Cardiac ventricle fibroblast (primary cell): ENCODE measurements around the genes PHYHIPL and CCDC6.

DNA sequence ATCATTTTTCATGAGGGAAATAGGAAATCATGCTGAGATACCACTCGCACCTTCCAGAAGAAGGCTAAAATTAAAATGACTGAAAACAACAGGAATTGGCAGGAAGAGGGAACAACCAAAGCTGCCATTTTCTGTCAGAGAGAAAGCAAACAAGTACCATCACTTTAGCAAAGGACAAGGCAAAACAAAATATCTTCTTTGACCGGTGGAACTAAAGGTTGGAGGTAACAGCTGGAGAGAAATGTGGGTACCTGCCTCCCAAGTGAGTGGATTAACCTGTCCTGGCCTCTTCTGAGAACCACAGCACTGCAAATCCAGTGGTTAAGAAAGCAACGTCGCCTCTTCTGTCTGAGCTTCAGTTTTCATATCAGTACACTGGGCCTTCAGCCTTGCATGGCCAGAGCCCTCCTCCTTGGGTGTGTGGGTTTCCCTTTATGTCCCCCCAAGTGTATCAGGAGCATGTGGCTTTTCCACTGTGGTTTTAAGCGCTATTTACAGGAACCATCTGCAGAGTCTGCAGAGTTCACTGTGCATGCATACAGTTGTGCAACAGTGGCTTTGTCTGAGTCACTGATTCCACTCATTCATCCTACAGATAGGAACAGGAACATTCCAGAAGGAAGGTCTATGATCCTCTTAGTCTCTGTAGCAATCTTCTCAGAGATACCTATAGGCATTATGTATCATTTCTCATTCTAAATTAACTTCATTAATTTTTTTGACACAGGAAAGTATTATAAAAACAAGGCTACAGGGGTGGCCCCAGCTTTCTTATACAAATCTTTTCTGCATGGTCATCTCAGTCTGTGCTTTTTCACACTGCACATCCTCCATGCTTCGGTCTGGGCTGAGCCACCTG, 17.3 kb downstream of the MBL2 start:
- RAMPAGE, long total RNA, result no peak

GRCh38 chr10:52763163-52763692, 9.4 kb downstream of the MBL2 start:
- RAMPAGE, long total RNA, result no peak

- RAMPAGE, long total RNA, result no peak
Observed at GRCh38 chr10:55627862-55629034, 732.8 kb downstream of the ZWINT start.

GRCh38 chr10:57992494-57993290, 275.0 kb downstream of the IPMK start:
- RAMPAGE, long total RNA, result no peak

DNA sequence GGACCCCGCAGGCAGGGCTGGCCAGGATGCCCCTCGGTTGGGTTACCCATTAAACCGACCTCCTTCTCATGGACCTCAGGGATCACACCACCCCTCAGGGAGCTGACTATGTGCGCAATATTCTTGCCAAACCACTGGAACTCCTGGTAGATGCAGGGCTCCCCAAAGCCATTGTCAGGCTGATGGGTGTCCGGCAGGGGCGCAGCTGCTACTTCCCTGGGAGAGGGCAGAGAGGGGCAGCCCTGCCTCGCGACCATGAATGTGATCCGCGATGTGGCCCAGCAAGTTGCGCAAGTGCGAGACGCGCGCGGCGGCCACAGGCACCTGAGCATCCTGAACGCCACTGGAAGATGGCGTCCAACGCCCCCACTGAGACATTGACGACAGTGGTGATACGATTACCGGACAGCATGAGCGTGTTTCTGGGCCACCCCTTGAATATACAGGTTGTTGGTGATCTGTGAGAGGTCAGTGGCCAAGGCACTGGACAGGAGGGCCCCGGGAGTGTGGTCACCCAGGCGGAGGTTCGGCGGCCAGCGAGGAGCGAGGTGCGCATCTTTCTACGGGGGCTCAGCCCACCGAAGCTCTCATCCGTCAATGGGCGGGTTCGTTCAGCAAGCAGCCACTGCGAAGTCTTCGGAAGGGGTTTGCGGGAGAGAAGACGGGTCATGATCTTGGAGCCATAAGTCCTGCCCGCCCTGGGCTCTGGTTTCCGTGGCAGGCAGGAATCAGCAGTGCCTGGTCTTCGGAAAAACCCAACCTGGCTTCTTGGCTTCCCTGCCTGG, 161.1 kb downstream of the IPMK start:
- RAMPAGE, long total RNA, result no peak

DNA sequence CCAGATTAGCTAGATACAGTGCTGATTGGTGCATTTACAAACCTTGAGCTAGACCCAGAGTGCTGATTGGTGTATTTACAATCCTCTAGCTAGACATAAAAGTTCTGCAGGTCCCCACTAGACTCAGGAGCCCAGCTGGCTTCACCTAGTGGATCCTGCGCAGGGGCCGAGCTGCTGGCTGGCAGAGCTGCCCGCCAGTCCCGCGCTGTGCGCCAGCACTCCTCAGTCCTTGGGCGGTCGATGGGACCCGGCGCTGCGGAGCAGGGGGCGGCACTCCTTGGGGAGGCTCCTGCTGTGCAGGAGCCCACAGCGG, 62.8 kb downstream of the TFAM start:
- RAMPAGE, long total RNA, result no peak

GRCh38 chr10:58539039-58539792, 26.5 kb downstream of the BICC1 start:
- RAMPAGE, long total RNA, result no peak

DNA sequence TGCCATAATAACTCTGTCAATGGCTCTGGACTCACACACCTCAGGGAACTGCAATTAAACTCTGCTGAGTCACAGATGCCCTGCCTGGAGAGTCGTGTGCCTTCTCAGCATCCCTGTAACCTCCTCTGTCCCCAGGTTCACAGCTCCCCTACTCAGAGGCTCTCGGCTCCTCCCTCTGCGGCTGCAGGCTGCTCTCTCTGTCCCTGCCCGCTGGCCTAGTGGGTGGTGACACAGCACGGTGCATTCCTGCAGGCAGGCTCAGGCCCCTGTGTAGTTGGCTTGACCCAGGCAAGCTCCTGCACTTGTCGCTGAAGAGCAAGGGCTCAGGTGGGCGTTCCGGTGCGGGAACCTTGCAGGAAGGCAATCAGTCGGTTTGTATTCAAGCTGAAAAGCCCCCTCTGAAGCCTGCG, 208.9 kb upstream of the PHYHIPL start:
- RAMPAGE, long total RNA, result no peak

GRCh38 chr10:59137797-59138383, 38.6 kb upstream of the PHYHIPL start:
- RAMPAGE, long total RNA, result no peak

DNA sequence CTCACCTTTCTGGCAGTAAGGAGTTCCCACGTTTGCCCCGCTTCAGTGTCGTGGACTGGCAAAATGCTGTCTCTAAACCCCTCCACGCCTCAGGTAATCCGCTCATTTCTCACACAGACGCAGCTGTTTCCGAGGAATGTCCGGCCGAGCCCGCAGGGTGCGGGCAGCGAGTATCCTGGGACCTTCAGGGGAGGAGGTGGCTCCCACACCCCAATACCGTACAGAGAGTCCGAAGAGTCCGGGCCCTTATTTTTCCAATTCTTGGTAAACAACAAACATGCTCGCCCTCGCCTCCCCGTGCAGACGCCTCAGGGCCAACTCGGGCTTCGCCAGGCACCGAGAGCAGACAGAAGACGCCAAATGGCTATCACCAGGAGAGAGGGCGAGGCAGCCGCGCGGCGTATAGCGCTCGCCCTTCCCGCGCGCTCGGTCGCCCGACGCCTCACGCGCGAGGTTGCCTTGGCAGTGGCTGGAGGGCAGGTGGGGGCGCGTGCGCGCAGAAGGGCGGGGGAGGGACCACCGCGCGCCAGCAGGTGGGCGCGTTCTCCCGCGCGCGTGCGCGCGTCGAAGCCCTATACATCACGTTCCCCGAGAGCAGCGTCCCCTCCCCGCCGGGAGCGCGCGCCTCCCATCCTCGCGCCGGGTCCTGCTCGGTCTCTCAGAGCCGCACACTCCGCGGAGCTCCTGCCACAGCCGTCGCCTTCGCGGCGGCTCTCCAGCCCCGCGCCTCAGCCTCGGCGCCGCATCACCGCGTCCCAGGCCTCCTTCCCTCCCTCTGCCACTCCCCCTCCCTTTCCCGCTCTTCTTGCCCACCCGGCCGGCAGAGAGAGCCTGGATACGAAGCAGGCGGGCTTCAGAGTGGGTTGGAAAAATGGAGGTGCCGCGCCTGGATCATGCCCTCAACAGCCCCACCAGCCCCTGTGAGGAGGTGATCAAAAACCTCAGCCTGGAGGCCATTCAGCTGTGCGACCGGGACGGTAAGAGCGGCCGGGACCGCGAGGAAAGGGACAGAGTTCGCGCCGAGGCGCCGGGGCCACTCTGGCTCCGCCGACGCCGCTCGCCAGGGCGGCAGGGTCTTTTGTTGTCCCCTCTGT, at the start of gene PHYHIPL:
PHYHIPL (plus strand) TSS at position 661 of the 1,094 bp plus-strand sequence.
- RAMPAGE, long total RNA, result no peak

DNA sequence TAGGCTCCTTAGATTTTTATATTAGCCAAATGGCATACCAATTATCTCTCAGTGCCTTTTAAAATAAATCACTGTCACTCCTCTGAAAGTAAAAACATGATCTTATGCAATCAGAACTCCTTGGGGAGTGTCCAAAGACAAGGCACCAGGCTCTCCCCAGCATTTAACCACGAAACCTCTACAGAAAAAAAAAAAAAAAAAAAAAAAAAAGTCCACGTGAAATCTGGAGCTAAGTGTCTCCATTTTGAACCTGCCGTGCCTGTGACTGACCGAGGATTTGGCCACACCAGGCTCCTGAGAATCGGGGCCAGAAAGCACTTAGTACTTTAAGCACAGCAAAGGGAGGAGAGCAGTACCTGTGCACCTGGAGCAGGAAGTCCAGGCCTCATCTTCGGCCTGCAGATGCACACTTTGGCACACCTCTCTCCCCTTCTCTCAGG, 1.7 kb downstream of the FAM13C start:
- RAMPAGE, long total RNA, result no peak

- RAMPAGE, long total RNA, result no peak
Observed at GRCh38 chr10:59387746-59388038, 25.3 kb upstream of the FAM13C start.

- RAMPAGE, long total RNA, result no peak
Observed at GRCh38 chr10:59869452-59870416, 36.6 kb downstream of the CCDC6 start.

- RAMPAGE, long total RNA, result no peak
Observed at GRCh38 chr10:59906089-59907096, at the start of gene CCDC6. Gene CCDC6 (minus strand): TSS chr10:59906556.

GRCh38 chr10:60296048-60296575, 93.6 kb downstream of the ANK3 start:
- RAMPAGE, long total RNA, result no peak

DNA sequence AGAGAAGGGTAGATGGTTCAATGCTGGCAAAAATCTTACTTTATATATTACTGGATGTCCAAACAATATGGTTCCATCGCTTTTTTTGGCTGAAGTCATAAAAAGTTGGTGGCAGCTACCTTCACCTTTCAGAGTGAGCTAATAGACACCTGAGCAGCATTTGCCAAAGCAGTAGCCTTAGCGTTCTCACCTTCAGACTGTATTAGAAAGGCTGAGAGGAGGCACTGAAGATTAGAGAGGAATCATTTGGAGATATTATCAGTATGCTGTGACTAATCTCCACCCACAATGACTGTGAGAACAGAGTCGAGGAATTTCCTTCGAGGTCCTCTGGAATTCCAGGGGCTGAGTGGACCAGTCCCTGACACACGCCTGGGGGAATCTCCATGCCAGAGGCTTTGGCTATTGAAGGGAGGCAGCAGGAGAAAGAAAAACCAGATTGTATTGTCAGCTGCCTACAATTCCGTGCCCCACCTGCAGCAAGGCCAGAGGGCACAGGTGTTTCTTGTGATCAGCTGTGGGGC, 25.0 kb upstream of the ANK3 start:
- RAMPAGE, long total RNA, result no peak

DNA sequence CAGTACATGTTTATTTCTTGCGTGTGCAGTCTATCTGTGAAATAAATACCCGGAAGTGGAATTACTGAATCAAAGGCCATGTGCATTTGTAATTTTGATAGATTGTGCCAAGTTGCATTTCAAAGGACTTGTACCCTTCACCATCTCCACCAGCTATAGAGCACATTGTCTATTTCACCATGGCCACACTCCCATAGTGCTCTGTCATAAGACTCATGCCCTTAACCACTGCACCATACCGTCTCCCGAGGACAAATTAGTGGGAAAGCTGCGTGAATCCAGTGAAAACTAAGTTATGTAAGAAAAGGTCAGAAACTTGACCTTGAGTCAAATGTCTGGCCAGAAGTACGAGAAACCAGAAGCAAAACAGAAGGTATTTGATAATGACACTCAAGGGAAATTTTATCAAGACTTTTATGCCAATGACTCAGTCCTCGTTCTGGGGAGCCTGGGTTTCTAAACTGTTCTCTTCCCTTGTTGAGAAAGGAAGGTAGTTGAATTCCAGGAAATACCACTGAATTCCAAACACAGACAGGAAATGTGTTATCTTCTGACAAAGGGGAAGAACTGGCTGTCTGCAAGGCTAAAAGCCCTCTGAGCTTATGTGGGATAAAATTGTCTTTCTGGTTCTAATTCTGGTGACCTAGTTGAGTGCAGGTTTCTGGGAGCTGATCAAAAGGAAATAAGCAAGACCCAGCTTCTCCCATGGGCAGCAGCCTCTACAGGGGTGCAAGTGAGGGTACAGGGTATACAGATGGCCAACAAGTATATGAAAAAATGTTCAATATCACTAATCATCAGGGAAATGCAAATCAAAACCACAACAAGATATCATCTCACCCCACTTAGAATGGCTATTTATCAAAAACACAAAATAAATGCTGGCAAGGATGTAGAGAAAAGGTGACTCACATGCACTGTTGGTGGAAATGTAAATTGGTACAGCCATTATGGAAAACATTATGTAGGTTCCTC, 49.7 kb downstream of the CDK1 start:
- RAMPAGE, long total RNA, result no peak

GRCh38 chr10:61396910-61397480, 56.2 kb downstream of the TMEM26 start:
- RAMPAGE, long total RNA, result no peak

DNA sequence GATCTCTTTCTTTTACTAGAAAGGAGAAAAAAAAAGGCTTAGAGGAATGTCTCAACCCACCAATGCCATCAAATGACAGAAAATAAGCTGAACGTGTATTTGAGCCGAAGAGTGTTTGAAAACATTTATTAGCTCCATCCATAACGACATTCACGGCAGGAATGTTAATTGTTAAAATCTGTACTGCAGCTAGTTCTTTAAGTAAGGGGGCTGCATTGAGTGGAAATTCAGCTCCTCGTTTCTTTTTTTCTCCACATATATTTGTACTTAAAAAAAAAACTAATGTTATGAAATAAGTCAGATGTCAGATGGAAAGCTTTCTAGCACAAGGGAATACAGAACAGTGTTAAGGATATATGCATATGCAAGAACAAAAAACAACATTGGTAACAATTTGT, 63.7 kb upstream of the ARID5B start:
- RAMPAGE, long total RNA, result no peak

DNA sequence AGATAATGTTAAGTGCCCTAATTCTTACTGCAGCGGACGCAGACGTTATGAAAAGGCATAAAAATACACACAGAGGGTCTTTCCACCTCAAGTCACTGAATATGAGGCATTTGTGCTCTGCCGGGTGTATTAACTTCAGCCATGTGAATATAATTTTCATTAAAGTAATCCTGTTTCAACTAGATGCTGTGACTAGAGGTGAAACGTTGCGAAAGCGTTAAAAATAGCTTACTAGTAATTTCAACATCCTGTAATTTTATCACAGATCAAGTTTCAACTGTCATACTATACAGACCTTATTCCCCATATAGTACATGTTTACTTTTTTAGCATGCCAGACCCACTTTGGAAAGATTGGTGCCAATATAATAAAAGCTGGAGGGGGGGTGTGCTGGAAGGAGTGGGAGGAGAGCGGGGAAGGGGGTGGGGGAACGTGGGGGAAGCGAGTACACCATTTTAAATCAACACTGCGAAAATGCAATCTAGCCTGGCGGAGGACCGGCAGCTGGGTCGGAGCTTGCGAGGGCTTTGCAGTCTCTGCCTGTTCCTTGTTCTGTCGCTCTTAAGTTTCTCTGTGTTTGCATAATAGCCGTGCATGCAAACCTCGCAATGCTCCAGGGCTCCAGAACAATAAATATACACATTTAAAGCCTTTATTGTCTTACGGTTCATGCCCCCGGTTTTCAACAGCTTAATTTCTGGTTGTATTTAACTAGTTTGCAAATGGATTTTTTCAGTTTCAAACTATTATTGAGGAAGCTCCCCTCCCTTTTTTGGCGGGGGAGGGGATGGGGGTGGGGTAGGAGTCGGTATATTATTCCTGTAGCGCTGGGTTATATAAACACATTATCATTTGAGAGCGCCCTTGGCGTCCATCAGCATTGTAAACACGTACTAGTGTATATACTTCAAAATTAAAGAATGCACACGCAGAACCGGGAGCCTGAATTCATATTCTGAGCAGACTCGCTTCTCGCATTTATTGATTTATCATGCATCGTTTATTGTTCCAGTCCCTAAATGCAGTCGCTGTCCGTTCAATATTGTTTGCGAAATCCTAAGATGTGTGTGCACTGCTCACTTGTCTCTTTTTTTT, 1.3 kb upstream of the ARID5B start:
- RAMPAGE, long total RNA, result no peak